Hair follicle dermal papilla cell (primary cell): ENCODE data around the genes ADCY5 and MUC13.

- CAGE, long polyA plus RNA: no peak
These were observed 123.4 kb downstream of the SEC22A start for GRCh38 chr3:123325003-123325775.

- CAGE, long polyA plus RNA: no peak
These were observed 102.1 kb downstream of the ADCY5 start for GRCh38 chr3:123346610-123347281.

GRCh38 chr3:123388652-123389433, 60.0 kb downstream of the ADCY5 start:
- CAGE, long polyA plus RNA: no peak

- CAGE, long polyA plus RNA: no peak
These were observed 57.7 kb downstream of the ADCY5 start for GRCh38 chr3:123391171-123391657.

GRCh38 chr3:123432799-123433685, 15.8 kb downstream of the ADCY5 start:
- CAGE, long polyA plus RNA: no peak

- CAGE, long polyA plus RNA: no peak
These were observed at the start of gene ADCY5 for GRCh38 chr3:123448447-123449210. Gene ADCY5 (minus strand): TSS chr3:123449090.

- CAGE, long polyA plus RNA: no peak
These were observed 17.6 kb upstream of the HACD2 start for GRCh38 chr3:123602257-123602948.

DNA sequence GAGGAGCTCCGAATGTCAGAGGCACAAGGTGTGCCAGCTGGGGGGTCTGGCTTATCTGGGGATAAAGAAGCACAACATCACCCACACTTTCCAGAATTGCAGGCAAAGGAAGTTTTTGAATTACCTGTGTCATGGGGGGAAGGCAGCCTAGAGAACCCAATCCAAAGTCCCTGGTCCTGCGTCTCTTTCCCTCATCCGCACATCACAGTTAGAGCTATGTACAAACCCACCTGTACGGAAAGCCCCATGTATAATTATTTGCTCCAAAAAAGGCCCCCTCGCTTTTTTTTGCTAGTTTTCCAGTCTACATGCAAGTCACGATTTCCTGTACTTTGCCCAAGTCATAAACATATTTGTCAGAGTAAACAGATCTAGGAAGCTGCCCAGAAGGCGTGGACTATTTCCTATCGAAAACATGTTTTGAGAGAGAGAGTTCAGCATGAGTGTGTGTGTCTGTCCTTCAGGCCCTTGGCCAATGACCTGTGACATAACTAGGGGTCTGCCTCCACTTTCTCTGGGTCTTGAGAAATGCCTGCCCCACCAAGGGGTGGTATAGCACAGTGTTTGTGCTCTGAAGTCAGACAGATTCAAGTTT, 72.6 kb upstream of the HACD2 start:
- CAGE, long polyA plus RNA: no peak

DNA sequence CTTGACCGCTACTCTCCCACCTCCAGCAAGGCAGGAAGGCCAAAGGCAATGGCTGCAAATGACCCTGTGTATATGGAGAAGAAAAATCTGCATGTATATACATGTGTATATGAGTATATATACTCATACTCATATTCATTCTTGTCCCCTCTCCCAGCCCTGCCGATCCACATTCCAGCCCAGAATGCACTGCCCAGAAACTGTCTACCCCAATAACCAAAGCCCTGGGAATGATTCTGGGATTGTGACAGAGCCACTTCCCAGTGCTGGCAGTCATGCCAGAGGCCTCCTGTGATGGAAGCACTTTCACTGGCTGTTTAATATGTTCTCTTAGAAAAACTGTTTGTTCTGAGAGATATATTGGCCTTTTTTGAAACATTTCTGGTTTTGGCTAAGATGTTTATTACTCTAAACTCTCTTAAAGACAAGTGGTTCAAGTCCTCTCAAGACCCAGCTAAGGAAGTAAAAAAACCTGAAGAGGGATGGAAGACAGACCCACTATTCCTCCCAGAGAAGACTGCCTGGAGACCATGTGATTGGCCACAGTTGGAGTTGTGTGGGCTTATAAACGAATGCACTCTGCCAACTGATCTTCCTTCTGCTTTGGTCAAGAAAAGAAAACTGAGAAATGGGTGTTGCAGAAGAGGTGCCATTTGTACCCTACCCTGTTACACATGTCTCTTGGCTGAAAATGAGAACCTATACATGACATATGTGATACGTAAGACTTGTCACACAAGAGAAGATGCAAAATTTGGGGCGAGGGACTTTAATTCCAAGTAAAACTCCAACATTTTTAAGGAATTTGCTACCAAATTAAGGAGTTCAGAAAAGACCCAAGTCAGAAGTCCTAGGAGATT, 74.1 kb upstream of the HACD2 start:
- CAGE, long polyA plus RNA: no peak

DNA sequence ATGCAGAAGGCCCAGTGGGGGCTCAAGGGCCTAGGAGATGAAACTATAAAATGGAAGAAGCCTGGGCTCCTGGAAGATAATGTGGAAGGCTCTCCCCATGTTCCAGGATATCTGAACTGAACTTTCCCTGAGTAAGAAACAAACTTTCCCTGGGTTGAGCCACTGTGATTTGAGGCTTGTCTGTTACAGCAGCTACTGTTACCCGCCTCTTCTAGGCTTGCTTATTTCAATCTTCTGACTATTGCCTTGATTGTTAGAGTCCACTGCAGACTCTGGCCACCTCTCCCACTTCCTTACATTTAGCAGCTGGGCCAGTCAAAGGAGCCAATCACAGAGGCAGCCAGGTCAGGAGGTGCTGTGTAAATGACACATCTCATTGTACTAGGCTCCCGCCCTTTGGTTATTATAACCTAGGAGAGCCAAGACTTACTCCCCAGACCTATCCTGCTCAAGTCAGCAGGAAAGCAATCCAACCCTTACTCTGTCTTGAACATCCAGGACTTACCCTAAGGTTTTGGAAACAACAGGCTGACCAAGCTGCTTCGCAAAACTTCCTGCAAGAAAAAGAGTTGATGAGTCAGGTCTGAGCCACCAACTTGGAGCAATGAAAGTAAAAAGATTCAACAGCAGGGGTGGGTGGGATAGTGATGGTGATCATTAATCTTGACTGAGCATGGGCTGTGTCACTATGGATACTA, 144.5 kb downstream of the MYLK start:
- CAGE, long polyA plus RNA: no peak

DNA sequence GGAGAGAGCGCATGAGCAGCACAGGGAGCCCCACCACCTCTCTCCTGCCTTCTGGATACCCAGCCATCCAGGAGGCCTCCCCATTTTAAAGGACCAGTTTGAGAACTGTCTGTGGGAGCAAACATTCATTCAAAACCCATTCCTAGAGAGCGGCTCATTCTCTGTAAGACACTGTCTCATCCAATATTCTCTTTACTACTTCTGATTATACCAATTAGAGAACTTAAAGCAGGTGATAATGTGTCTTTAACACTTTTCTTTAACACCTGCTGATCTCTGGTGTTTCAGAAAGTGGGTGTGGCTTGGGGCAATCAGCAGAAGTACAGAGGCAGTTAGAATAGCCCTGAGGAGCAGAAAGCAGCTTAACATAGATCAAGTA, 219.6 kb downstream of the KALRN start:
- CAGE, long polyA plus RNA: no peak

- CAGE, long polyA plus RNA: no peak
These were observed 33.0 kb downstream of the UMPS start for GRCh38 chr3:124763003-124763910.

GRCh38 chr3:124796308-124797098, 66.3 kb downstream of the UMPS start:
- CAGE, long polyA plus RNA: no peak

- CAGE, long polyA plus RNA: no peak
These were observed 70.3 kb downstream of the UMPS start for GRCh38 chr3:124800472-124800985.

DNA sequence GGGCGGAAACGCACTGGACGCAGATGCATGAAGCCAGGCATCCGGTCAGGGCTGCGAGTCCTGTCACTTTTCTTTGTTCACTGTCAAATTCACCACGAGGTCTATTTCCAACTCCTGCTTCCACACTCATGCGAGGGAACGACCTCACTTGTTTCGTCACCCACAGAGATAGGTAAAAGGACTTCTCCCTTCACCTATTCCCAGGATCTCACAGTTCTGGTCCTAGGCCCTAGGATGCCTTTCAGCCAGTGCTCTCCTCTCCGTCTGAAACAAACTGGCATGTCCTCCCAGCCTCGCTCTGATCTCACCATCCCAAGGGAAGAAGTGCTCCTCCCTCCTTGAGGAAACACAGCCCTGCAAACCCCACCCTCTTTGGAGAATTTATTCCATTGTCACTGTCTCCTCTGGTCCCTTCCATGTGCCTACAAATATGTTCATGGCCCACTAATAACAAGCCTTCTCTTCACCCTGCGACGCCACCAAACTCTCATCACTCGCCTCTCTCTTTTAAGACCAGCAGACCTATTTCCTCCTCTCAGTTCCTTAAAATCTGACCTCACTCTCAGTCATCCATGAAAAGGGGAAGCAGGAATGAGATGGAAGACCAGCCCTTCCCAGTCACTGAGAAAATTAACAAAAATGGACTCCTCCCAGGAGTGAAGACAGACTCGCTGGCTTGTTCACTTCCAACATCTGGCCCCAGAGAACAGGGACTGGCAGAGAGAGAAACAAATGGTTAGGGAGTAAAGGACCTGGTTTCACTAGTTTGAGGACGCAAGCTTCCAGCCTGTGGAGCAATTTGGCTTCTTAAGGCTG, 57.6 kb downstream of the ITGB5 start:
- CAGE, long polyA plus RNA: no peak

- CAGE, long polyA plus RNA: no peak
These were observed 53.2 kb downstream of the ITGB5 start for GRCh38 chr3:124833839-124834416.

DNA sequence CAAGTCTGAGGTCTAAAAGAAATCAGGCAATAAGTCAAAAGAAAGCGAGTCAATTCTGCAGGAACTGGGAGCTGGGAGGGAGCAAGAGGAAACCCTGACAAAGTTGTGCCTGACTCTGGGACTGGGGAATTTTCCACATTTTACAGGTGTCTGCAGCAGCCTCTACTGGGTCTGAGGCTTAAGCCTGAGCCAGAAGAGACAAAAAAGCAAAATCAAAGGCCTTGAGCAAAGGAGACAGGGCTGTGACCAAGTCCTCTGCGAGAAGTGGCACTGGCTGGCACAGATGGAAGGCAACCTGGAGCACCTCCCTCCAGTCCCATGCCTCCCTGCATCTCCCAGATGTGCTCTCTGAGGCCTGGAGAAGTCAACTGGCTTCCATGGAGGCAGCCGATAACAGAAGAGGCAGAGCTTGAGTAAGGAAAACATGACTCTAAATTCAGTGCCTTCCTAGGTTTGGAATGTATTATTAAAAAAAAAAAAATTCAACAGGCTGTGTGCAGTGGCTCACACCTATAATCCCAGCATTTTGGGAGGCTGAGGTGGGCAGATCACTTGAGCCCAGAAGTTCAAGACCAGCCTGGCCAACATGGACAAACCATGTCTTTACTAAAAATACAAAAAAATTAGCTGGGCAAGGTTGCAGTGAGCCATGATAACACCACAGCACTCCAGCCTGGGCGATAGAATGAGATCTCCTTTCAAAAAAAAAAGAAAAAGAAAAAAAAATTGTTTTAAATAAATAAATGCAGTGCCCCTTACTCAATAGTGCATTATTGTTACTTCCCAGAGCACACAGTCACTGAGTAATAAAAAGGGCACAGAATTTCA, 51.2 kb downstream of the ITGB5 start:
- CAGE, long polyA plus RNA: no peak

DNA sequence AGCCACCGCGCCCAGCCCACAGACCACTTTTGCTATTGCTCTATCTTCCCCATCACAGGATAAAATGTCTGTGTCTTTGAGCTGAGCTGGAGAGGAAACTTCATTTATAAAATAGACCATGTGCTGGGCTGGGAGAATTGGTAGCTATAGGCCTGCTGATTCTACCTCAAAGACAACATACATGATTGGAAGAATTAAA, 209 bp downstream of the MUC13 start:
- CAGE, long polyA plus RNA: no peak

DNA sequence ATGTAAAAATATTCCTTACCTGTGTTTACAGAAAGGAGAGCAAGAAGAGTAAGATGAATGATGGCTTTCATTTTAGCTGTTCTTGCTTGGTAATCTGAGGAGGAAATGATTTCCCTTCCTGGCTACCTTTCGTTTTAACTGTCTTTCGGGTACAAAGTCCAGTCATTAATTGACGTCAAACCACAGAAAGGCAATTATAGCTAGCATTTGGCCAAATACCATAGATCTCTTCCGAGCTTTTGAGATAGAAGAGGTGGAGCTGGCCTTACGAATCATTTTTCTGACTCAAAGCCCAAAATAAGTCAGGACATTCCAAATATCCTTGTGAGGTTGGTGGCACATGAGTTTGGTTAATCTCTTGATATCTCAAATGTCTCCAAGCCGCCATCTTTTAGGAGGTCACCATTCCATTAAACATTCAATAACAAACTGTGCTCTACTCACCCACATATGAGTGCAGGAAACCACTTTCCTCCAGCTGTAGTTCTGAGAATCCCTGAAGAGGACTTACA, at the start of gene MUC13:
Gene MUC13 (minus strand): TSS at position 110 of the 512 bp plus-strand sequence.
- CAGE, long polyA plus RNA: no peak

DNA sequence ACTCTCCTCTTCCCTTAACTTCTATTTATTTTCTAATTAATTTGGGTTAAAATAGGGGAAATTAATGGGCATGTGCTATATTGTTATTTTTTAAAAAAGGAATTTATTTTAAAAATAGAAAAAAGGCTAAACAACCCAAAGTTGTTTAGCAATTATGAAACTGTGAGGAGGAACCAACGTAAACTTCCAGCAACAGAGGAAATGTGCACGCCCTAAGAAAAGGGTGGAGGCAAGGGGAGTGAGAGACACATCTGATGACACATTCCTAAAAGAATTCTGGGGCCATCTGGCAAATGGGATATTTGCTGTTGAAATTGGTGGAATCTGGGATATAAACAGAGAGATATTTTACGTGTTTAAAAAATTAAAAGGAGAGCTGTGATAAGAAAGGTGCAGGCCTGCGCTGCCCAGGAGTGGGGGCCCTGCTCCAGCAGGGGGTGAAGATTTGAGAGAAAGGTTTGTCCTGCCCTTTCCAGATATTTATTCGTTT, 50.8 kb upstream of the MUC13 start:
- CAGE, long polyA plus RNA: no peak